Uterus (tissue), 7 donors: ENCODE results near the genes KERA and BTG1.

DNA sequence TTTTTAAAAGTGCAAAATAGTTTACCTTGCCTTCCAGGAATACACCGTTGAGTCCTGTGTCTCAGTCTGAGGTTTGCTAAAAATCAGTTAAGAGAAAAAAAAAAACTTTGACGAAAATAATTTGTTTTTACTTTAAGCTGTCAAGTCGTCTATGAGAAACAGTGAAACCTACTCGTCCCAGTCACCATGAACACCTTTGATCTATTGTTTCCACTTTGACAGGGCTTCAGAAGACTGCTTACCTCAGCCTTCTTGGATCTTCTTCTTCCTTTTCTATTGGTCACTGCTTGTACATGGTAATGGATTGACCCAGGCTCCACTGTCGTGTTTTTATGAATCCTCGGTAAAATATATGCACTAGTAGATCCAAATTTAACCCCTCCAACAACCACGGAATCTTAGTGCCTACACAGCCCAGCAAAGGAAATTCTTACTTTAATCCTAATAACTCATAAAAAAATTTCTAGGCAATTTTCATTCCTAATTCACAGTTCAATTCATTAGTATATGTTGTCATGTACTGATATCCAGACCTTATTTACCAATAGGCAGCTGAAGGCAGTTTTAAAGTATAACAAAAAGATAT is at the start of gene KERA:
TSS of gene KERA (minus strand) at position 306 of the 586 bp plus-strand sequence.
- PRO-cap, 4 experiments, result no peak in any of the 4 experiments
- RAMPAGE, long total RNA, 2 experiments, result no peak in any of the 2 experiments
- RRBS, result no CpG with 5 or more reads among the region's 7 CpGs

GRCh38 chr12:91151383-91151975 is 31.1 kb downstream of the DCN start:
- PRO-cap, 4 experiments, result no peak in any of the 4 experiments
- RAMPAGE, long total RNA, 2 experiments, result no peak in any of the 2 experiments
- RRBS, result no CpG with 5 or more reads among the region's 1 CpG

- PRO-cap, 4 experiments, result no peak in any of the 4 experiments
- RAMPAGE, long total RNA, 2 experiments, result no peak in any of the 2 experiments
- RRBS, result no CpG with 5 or more reads among the region's 9 CpGs
Measured at GRCh38 chr12:91552046-91552513, 369.5 kb upstream of the DCN start.

- PRO-cap, 4 experiments, result no peak in any of the 4 experiments
- RAMPAGE, long total RNA, 2 experiments, result no peak in any of the 2 experiments
- RRBS, result no CpG with 5 or more reads among the region's 2 CpGs
Measured at GRCh38 chr12:91778464-91778784, 367.2 kb downstream of the BTG1 start.

DNA sequence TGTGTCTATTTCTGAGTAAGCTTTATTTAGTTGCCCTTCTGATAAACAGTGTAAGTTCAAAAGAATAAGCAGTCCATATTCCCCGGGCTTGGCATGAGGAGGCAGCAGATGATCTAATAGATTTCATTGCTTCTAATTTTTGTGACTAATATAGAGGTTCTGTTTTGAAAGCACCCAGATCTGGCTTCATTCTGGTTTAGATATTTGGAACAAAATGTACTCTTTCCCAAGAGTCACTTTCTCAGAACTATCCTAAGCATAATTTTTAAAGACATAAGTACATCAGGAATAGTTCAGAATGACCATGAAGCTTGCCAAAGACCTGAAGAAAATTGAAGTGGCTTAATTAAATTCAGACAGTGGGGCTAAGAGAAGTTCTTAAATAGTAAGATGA is 290.9 kb downstream of the BTG1 start:
- PRO-cap, 4 experiments, result peak in 1 of 4 experiments; most common plus-strand start position 296 of the sequence (in 1)
- RAMPAGE, long total RNA, 2 experiments, result no peak in any of the 2 experiments
- RRBS, result no CpG with 5 or more reads among the region's 1 CpG

- PRO-cap, 4 experiments, result no peak in any of the 4 experiments
- RAMPAGE, long total RNA, 2 experiments, result no peak in any of the 2 experiments
- RRBS, result no CpG with 5 or more reads among the region's 2 CpGs
Measured at GRCh38 chr12:91877841-91878238, 267.8 kb downstream of the BTG1 start.

DNA sequence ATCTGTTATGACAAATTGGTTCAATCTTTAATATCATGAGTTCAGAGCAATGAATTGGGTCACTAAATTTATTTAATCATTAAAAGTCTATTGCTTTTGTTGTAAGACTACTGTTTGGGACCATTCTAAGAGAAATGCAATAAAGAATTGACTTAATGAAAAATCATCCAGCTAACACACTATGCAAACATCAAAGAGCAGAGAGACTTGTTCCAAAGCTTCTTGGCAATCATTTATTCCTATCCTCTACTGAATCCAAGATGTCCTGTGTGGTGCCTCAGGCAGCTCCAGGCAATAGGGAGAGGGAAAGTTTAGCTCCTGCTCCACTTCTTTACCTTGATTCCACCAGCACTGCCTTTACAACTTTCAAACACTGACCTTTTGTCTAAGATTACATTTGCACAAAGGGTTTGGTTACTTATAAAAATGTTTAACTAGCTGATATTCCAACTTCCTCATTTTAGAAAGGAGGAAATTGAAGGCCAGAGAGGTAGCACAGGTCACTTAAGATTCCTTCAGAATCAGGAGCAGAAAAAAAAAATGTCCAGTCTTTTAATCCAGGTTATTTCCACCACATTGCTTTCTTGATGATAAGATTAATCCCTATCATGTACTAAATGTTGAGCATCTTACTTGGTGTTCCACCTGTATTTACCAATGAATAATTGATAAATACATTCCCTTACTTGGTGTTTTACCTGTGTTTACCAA is 192.8 kb downstream of the BTG1 start:
- PRO-cap, 4 experiments, result no peak in any of the 4 experiments
- RAMPAGE, long total RNA, 2 experiments, result no peak in any of the 2 experiments

- PRO-cap, 4 experiments, result no peak in any of the 4 experiments
- RAMPAGE, long total RNA, 2 experiments, result no peak in any of the 2 experiments
- RRBS, result no CpG with 5 or more reads among the region's 5 CpGs
Measured at GRCh38 chr12:92051912-92052586, 93.6 kb downstream of the BTG1 start.

GRCh38 chr12:92061631-92062038 is 84.0 kb downstream of the BTG1 start:
- PRO-cap, 4 experiments, result no peak in any of the 4 experiments
- RAMPAGE, long total RNA, 2 experiments, result no peak in any of the 2 experiments
- RRBS, result no CpG with 5 or more reads among the region's 4 CpGs

GRCh38 chr12:92070924-92071540 is 74.6 kb downstream of the BTG1 start:
- PRO-cap, 4 experiments, result no peak in any of the 4 experiments
- RAMPAGE, long total RNA, 2 experiments, result no peak in any of the 2 experiments
- RRBS, result no CpG with 5 or more reads among the region's 5 CpGs

GRCh38 chr12:92109574-92110027 is 36.0 kb downstream of the BTG1 start:
- PRO-cap, 4 experiments, result no peak in any of the 4 experiments
- RAMPAGE, long total RNA, 2 experiments, result no peak in any of the 2 experiments
- RRBS, result no CpG with 5 or more reads among the region's 4 CpGs

DNA sequence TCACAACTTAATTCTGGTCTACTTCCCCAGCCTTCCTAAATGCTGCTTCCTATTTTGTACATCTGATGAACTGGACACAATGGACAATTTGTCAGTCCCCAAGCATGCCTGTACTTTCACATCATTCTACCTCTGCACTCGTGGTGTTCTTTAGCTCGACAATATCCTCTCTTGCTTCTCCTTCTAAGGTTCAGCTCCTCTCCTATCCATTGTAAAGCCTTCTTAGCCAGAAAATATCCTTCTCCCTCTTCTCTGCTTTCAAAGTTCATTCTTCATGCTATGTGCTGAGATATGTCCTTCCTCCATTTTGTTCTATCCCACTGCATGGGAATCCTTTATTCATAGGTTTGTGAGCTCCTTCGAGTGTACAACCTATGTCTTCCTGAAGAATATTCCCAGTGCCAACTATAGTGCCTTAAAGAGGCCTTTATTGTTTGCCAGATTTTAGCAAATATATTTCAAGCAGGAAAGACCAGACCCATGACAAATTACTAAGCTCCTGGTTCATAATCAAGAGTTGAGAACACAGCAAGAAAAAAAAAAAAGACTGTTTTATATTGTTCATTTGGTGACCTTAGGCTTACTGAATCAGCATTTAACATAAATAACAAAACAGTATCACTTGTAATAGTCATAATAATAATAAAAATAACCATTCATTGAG is 33.5 kb downstream of the BTG1 start:
- PRO-cap, 4 experiments, result no peak in any of the 4 experiments
- RAMPAGE, long total RNA, 2 experiments, result start-site peak on the minus strand in 1 of 2 experiments, centred at position 412 of the sequence, 33 reads per replicate
- RRBS, result no CpG with 5 or more reads among the region's 3 CpGs

GRCh38 chr12:92124960-92125330 is 20.7 kb downstream of the BTG1 start:
- PRO-cap, 4 experiments, result no peak in any of the 4 experiments
- RAMPAGE, long total RNA, 2 experiments, result no peak in any of the 2 experiments
- RRBS, result no CpG with 5 or more reads among the region's 3 CpGs

DNA sequence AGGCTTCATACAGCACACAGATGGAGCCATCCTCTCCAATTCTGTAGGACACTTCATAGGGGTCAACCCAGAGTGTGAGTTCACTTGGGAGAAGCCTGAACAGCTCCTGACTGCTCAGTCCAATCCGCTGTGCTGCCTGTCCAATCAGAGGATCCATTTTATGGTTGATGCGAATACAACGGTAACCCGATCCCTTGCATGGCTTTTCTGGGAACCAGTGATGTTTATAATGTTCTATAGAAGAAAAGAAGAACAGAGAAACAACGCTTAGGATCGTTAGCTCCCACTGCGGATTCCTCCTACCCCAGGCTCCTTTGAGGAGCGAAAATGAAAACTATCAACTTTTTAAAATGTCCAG is 1.5 kb downstream of the BTG1 start:
- PRO-cap, 4 experiments, result peak in 4 of 4 experiments; most common plus-strand start position 46 of the sequence (in 1); most common minus-strand start position 134 of the sequence (in 4)
- RAMPAGE, long total RNA, 2 experiments, result no peak in any of the 2 experiments
- RRBS, result no CpG with 5 or more reads among the region's 8 CpGs

GRCh38 chr12:92145481-92145936 is at the start of gene BTG1:
Gene BTG1 (minus strand): TSS chr12:92145846.
- PRO-cap, 4 experiments, result peak in 4 of 4 experiments; most common minus-strand start chr12:92145845 (in 3)
- RAMPAGE, long total RNA, 2 experiments, result start-site peak on the minus strand in 1 of 2 experiments, at chr12:92145844-92145852 at its widest, 197 reads per replicate
- RRBS, result 3% methylated on average over 15 of the region's 45 CpGs

GRCh38 chr12:92147477-92147957 is 1.9 kb upstream of the BTG1 start:
- PRO-cap, 4 experiments, result peak in 1 of 4 experiments; most common minus-strand start chr12:92147665 (in 1)
- RAMPAGE, long total RNA, 2 experiments, result no peak in any of the 2 experiments
- RRBS, result no CpG with 5 or more reads among the region's 4 CpGs

- PRO-cap, 4 experiments, result no peak in any of the 4 experiments
- RAMPAGE, long total RNA, 2 experiments, result no peak in any of the 2 experiments
- RRBS, result no CpG with 5 or more reads among the region's 3 CpGs
Measured at GRCh38 chr12:92378943-92379424, 233.3 kb upstream of the BTG1 start.

- PRO-cap, 4 experiments, result peak in 2 of 4 experiments; most common plus-strand start chr12:92398857 (in 2); most common minus-strand start chr12:92398694 (in 2)
- RAMPAGE, long total RNA, 2 experiments, result no peak in any of the 2 experiments
- RRBS, result no CpG with 5 or more reads among the region's 3 CpGs
Measured at GRCh38 chr12:92398367-92398917, 252.8 kb upstream of the BTG1 start.

DNA sequence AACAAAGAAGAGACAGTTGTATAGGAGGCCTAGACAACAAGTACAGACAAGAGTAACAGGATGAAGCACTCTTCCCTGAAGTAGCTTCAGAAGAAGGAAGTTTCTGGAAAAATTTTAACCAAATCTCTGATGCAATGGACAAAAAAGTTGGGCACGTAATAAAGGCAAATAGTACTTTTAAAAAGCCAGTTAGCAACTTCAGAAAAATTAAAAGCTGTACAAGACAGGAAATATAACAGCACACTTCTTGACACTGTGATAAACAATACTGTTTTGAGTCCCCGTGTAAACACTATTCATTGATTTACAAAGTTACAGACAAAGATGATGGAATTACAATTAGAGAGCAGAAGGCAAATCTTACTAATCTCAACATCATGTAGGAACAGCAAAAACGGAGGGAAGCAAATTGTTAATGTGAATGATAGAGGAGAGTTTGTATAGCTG is 134.0 kb upstream of the PLEKHG7 start:
- PRO-cap, 4 experiments, result no peak in any of the 4 experiments
- RAMPAGE, long total RNA, 2 experiments, result no peak in any of the 2 experiments
- RRBS, result no CpG with 5 or more reads among the region's 3 CpGs

- PRO-cap, 4 experiments, result no peak in any of the 4 experiments
- RAMPAGE, long total RNA, 2 experiments, result no peak in any of the 2 experiments
- RRBS, result no CpG with 5 or more reads among the region's 2 CpGs
Measured at GRCh38 chr12:93098085-93098600, 169.0 kb upstream of the EEA1 start.